Calu3 (cell line): Measurements from ENCODE around the gene ATP6V0E1.

DNA sequence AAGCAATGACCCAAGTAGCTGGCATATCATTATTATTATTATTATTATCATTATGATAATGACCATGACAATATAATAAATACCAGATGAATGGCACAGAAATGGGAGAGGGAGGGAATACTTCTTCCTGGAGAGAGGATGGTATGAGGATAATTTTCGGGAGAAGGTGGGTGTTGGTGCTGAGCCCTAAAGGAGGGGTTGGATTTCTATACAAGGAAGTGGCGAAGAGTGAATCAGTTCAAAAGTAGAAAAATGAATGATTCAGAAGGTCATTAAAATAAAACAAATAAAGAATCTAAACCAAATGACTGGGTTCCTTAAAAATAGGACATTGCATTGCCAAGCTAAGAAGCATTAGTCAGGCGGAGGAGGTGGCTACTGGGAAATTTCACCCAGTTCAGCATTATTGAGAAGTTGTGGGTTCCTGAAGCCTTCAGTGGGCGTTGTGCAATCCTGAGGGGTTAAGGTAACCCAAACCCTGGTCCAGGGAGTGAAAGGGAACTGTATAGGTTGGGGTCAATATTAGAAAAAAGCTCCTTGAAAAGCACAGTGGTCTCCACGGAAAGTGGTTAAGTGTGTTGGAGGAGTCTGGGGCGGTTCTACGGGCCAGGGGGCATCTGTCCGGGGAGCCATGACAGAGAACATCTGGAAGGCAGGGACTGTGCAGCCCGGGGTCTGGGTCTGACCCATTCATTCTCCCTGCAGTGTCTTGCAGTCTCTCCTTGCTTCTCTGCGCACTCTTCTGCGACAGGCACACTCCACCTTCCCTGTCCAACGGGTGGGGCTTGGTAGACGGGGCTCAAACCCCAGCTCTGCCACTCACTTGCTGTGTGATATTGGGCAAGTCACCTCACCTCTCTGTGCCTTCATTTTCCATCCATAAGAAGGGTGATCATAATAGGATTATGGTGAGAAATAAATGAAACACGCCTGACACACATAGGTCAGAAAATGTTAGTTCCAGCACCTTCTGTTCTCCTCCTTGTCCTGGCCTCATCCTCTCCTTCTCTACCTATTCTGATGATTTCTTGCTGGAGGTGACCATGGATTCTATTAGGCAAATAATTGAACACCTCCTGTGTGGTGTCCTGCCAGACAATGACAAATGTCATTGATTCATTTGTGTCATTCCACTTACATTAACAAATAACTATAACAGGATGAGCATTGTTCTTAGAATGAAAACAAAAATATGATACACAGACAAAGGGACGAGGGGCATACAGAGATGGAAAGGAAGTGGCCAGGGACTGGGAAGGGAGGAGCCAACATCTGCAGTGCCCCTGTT, 27.7 kb upstream of the DUSP1 start:
- PRO-cap, result bidirectional peak, plus-strand start at position 331 of the sequence, minus-strand start at position 230 of the sequence; unidirectional peak, minus-strand start at position 1,010 of the sequence

DNA sequence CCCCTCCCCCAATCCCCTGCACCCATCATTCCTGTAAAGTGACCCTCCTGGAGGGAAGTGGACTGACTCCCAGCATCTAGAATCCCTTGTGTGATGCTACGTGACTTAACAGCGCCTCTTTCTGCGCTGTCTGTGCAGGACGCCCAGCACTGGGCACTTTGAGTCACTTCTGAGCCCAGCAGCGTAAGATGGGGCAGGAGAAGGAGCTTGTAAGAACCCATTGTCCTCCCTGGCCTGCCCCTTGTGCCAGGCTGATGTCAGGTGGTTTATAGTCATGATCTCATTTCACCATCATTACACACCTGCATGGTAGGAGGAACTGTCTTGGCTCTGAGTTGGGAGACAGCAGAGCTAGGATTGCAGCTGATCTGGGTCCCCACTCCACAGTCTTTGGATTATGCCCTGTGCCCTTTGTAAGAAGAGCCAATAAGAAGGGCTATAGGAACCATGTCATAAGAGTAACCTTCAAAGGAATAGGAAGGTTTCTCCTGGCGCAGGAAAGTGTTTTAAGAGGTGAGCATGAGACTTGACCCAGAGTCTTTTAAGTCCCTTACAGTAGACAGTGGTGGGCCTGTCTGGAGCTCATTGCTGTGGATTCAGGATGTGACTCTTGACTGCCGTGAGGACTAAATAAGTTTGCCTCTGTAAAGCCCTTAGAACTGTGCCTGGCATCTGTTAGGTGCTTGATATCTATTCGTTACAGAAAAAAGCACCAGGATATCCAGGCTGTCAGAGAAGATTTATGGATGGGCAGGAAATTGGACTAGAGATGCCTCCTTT, 12.3 kb downstream of the ERGIC1 start:
- PRO-cap, result no peak

DNA sequence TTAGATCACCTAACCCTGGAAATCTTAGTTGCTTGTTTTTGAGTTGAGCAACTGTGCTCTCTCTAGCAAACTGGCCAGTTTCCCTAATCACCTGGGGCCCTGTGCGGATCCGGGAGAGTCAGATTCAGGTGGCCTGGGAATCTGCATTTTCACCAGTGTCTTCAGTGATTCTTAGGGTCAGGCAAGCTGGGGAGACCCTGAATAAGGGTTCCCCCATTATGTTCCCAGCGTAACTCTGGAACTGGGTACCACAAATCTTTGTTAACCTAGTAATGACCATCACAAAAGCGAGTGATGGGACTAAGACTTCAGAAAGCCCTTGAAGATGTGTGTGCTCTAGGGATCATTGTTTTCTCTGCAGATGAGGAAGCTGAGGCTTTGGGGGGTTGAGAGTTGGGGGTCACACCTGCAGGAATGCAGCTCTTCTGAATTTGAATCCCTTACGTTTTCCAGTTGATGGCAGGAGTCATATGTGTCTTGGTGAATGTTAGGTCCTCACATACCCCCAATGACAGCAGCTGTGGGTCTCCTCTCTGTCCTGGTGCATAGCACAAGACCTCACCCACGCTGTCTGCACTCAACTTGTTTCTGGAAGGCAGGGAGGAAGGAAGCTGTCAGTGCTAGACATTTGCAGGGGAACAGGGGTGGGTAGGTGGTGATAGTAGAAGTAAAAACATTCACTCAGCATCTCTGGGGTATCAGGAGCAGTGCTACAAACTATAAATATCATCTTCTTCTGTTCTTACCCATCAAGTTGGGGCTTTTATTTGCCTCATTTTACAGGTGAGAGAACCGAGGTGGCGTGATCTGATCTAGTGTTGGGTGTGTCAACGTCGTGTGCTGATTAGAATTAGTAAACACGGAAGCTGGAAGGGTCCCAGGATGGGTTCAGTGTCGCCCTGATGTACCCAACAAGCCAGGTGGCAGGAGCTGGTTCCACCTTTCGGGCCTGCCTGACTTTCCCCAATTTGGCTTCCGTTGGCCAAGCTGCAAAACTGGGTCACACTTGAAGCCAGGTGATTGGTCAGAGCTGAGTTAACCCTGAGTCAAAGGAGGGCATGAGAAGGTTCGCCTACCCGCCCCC, 15.5 kb downstream of the ERGIC1 start:
- PRO-cap, result no peak

GRCh38 chr5:172855444-172856468, 21.7 kb downstream of the ERGIC1 start:
- PRO-cap, result no peak

DNA sequence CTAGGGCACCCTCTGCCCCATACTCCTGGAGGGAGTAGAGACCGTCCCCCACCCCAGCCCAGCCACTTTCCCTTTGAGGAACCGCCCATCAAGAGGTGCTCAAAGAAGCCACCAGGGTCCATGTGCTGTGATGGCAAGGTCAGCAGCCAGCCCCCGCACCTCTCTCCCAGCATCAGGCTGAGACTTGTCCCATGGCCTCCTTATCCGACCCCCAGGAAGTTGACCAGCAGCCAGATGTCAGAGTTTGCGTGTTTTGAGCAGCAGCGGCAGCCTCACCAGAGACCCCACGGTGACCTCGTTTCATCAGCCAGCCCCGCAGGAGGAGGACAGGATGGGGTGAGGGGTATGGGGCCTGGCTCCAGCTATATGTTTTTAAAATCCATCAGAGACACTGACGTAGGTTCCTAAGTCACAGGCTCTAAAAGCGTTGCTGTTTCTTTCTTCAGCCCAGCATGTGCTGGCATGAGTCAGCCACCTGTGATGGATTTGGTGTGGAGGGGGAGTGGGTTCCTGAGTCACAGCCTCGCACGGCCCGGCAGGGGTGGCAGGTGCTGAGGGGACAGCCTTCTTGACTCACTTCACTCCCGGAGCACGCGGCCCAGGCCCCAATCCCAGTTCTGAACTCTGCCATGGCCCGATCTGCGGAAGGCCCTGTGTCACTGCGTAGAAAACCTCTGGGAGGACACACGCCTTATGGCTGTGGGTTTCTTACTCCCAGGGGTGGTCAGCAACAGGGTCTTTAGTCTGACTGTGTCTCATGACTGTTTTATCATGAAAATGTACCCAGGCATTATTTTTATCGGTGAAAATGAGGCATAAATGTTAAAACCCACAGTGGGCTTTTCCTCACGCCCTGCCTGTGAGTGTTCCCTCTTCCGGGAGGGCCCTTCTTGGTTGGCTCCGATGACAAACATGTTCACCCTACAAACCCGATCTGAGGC, 38.8 kb upstream of the RPL26L1 start:
- PRO-cap, result no peak

- PRO-cap, result no peak
Measured at GRCh38 chr5:172940059-172940857, 19.0 kb upstream of the RPL26L1 start.

GRCh38 chr5:172983427-172984306, at the start of gene ATP6V0E1:
TSS of gene ATP6V0E1 (plus strand) at chr5:172983771.
- PRO-cap, result bidirectional peak, plus-strand start at chr5:172983802, minus-strand start at chr5:172983640

DNA sequence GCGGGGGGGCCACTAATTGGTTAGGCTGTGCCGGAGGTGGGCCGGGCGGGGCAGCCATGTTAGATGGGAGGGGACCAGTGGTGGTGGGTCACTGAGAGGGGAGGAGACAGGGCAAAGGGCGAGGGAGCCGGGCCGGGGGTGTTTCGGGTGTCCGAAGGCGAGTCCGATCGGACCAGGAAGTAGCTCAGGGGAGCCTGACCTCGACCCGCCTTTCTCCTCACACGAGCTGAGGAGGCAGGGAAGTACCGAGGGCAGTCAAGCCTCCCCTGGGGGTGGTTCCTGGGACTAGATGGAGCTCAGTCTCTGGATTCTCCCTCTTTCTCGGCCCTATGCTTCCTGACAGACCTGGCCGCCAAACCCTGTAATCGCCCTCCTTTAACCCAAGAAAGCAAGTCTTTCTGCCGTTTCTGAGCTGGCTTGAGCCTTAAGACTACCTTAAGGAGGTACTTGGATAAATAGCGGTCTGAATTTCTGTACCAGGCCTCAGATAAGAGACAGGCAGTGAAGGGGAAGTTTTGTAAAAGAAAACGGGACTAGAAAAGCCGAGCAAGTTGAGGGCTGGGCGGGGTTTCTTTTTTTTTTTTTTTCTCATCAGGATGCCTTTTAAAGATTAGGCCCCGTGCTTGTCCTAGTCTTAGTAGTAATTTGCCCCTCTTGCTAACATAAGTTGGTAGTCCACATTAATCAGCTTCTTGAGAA, 1.2 kb downstream of the CREBRF start:
- PRO-cap, result bidirectional peak, plus-strand start at position 114 of the sequence, minus-strand start outside the sequence

DNA sequence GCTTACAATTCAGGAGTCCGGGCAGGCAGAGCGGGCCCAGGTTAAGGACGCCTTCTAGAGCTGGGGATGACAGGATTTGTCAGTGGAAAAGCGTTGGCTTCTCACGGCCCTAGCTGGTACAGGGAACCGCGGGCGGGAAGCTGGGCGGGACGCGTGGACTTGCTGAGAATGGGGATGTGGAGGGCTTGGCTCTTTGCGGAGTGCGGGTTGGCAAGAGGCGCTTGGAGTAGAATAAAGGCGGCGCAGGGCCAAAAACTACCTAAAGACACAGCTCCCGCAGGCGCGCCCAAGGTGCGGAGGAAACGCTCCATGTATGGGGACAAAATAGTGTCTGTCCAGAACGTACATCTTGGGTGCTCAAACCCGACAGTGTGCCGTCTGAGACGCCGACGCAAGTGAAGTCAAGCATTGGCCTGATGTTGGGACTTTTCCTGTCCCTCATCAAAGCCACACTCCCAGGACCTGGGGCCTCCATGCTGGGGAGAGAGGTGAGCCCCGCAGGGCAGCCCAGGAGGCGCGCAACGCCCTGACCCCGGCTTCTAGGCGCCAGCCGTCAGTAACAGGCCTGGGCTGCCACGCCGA, 1.6 kb upstream of the NKX2-5 start:
- PRO-cap, result no peak

- PRO-cap, result no peak
Measured at GRCh38 chr5:173237183-173237670, 2.2 kb upstream of the NKX2-5 start.

DNA sequence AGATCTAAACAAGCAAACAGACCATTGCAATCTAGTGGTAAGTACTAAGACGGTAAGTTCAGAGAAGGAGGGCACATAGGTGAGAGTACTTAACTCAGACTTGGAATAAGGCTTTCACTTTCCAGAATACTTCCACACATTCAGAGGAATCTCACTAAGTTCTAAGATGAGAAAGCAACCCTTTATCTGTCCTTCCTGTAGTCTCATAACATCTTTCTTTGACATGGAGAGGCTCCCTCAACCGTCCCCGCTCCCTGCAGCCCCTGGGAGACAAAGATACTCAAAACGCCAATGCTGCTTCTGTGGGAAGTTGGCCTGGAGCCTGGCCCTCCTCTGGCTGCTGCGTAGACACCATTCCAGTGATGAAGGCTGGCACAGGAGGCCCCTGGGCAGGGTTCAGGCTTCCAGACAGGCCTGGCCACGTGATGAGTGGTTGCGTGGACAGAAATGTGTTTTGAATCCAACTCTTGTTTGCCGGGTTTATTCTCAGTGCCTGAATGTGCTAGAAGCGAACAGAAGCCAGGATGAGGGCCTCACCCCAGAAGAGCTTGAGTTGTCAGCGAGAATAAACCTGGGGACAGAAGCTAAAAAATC, 43.1 kb upstream of the NKX2-5 start:
- PRO-cap, result no peak

- PRO-cap, result no peak
Measured at GRCh38 chr5:173278780-173279251, 43.8 kb upstream of the NKX2-5 start.

DNA sequence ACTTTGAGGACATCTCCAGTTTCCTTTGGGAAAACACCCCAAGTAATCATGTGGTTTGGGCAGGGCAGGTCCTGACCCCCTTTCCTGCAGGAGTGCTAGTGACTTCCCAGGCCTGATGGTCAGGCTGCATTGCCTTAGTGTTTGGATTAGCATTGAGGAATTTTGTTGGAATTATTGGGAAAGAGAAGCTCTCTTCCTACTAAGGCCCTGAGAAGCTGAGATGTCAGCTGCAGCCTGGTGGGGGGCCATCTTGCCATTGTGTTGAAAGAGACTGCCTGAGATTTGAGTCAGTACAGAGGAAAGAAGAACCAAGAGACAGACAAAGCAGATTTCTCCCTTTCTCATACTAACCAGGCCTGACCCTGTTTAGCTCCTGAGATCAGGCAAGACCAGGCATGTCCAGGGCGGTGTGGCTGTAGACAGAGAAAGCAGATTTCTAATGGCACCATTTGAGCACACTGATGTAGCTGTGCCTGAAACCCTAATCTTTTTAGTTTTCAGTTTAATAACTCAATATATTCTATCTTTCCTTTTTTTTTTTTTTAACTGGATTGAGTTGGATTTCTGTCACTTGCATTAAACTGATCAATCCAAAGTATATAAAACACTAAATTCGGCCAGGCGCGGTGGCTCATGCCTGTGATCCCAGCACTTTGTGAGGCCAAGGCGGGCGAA, 35.9 kb downstream of the STC2 start:
- PRO-cap, result no peak

DNA sequence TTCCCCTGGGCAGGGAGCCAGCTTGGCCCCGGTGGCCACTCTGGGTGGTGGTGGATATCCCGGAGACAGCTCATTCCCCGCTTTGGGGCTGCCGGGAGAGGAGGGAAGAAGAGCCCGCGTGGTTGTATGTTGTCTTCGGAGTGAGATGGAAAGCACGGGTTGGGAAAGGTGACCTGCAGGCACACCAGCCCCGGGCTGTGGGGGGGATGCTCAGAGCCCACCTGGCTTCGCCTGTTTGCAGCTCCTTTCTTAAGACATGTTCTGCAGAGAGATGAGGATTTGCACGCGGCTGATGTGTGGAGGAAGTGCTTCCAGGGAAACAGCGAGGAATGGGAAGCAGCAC, 84.6 kb upstream of the STC2 start:
- PRO-cap, result no peak

- PRO-cap, result no peak
Measured at GRCh38 chr5:173420029-173420582, 91.9 kb upstream of the STC2 start.

- PRO-cap, result no peak
Measured at GRCh38 chr5:173496037-173496635, 120.3 kb downstream of the BOD1 start.

- PRO-cap, result unidirectional peak, minus-strand start at chr5:173617077
Measured at GRCh38 chr5:173617008-173617272, 490 bp upstream of the BOD1 start.

- PRO-cap, result no peak
Measured at GRCh38 chr5:173669330-173669978, 53.0 kb upstream of the BOD1 start.

- PRO-cap, result no peak
Measured at GRCh38 chr5:173755120-173755835, 132.9 kb upstream of the CPEB4 start.

- PRO-cap, result bidirectional peak, plus-strand start at chr5:173802868, minus-strand start at chr5:173802804
Measured at GRCh38 chr5:173802587-173803095, 85.5 kb upstream of the CPEB4 start.